Daoy (cell line): ENCODE data around the gene RNPEP.

GRCh38 chr1:201383537-201384029 is 6.1 kb upstream of the TNNT2 start:
- RAMPAGE, long total RNA, result no peak

GRCh38 chr1:201400394-201401571 is 1.7 kb upstream of the LAD1 start:
- RAMPAGE, long total RNA, result no peak

- RAMPAGE, long total RNA, result no peak
Measured at GRCh38 chr1:201481023-201481334, 12.0 kb upstream of the PHLDA3 start.

DNA sequence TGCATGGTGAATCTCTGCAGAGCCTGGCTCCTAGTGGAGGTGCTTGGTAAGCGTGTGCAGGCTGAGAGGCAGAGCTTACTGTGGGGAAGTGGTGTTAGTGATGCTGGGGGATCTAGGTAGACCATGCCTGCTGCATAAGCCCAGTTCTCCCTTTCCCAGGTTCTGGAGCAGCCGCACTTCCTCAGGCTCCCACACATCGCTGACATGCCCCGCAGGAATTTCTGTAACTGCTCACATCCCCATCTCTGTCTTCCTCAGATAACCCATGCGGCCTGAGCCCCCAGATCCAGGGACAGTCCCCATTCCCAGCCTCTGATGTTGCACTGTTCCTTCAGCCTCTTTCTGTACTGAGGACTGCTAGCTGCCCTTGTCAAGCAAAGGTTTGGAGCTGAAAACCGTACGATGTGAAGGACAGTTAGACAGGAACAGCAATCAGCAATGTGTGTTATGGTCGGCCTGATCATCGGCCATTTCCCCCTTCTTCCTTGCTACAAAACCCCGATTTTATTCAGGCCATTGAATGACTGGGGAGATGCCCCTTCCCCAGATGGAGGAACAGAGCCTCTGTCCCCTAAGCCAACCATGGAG is 8.0 kb downstream of the CSRP1 start:
- RAMPAGE, long total RNA, result no peak

- RAMPAGE, long total RNA, result no peak
Measured at GRCh38 chr1:201504273-201504848, 2.6 kb downstream of the CSRP1 start.

DNA sequence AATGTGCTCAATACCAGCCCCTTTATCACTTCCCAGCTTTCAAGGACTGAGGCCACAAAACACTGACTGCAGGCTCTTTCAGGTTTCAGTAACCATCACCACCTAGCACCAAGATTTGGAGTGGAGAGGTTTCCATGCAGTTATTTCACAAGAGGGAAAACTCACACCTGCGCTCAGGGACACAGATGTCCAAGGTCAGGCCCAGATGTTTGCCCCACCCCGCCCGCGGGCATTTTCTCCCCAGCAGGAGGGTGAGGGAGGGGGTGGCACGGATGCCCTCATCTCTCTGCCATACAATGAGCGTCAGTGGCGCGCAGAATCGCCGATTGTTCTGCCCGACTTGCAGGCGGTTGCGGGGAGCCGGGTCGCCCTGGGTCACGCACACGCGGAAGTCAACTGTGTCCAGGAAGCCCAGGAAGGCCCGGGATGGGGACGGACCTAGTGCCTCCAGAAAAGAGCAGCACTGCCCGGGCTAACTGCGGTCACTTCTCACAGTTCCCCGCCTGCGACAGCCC is 409 bp downstream of the CSRP1 start:
- RAMPAGE, long total RNA, result no peak

GRCh38 chr1:201613975-201614662 is 75.2 kb downstream of the NAV1 start:
- RAMPAGE, long total RNA, result no peak

DNA sequence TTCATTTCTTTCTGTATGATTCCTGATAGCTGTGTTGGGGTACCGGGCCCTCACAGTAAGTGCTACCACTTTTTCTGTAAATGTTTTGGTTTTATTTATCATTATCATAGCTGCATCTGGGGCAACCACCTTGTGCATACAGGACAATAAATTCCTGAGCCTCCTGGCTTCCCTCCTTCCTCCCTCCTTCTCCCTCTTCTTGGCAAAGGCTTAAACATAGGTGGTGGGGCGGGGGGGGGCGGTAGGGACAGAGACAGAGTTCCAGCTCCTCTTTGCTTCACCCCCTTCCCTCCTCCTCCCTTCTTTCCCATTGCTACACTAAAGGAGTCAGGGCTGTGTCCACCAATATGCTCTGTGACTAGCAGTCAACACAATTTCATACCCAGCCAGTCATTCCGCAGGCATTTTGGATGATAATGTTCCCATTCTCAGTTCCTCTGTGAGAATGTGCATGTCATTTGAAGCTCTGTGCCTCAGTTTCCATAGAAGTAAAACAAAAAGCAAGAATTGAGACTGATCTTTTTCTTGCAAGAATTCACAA is 1.8 kb downstream of the LMOD1 start:
- RAMPAGE, long total RNA, result no peak

DNA sequence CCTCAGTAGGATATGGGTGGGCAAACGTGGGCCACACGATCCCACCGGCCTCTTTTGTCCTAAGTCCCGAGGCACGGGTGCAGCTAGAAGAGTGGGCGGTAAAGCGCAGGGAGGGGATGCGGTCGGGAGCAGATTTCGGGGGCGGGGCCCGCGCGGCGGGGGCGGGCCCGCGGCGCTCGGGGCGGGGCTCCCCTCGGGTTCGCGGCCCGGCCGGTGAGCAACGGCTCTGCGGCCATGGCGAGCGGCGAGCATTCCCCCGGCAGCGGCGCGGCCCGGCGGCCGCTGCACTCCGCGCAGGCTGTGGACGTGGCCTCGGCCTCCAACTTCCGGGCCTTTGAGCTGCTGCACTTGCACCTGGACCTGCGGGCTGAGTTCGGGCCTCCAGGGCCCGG is at the start of gene RNPEP:
RNPEP (plus strand) TSS at position 216 of the 392 bp plus-strand sequence.
- RAMPAGE, long total RNA, result no peak

GRCh38 chr1:202013046-202013472 is 2.7 kb downstream of the ELF3 start:
- RAMPAGE, long total RNA, result no peak

GRCh38 chr1:202046608-202047511 is 36.5 kb downstream of the ELF3 start:
- RAMPAGE, long total RNA, result no peak

DNA sequence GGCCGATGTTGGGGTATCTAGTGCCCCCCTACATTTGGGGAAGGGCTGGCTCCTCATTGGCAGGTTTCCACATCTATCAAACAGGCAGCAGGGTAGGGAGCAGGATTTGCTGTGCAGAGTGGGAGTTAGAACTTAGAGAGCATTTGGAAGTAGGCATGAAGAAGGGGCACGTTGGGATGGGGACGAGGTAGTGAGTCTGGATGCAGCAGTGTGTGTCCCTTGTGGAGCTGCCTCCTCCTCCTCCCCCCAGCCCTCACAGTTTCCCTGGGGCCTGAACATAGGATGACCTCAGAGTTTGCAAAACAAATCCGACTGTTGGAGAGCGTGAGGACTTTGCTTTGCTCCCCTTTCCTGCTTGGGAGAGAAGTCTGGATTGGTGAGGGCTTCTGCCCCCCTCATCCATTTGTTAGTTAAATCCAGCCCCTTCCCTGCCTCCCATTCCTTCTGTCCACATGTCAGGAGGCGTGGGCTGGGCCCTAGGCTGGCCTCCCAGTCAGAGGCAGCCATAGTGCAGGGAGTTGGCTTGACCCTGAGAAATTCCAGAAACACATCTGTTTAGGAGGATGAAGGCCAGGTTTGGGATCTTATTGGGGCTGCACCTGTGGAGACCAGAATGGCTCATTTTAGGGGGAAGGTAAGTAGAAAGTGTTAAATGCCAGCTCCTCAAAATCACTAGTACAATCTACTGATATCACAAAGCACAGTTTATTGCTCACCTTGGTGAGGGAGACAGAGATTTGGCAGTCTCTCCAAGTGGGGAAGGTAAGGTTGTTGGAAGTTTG is 36.8 kb upstream of the GPR37L1 start:
- RAMPAGE, long total RNA, result no peak

- RAMPAGE, long total RNA, result no peak
Measured at GRCh38 chr1:202088593-202088807, 34.2 kb upstream of the GPR37L1 start.

DNA sequence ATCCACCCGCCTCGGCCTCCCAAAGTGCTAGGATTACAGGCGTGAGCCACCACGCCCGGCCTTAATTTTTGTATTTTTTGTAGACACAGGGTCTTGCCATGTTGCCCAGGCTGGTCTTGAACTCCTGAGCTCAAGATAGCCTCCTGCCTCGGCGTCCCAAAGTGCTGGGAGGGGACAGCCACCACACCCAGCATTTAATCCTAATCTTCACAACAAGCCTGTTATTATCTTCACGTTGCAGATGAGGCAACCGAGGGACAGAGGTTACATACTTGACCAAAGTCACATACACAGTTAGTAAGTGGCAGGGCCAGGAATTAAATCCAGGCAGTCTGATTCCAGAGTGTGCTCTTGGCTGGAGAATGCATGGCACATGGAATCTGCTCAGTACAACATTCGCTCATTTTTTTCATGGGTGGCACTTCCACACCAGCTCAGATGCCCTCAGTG is 4.8 kb upstream of the GPR37L1 start:
- RAMPAGE, long total RNA, result no peak

GRCh38 chr1:202157666-202158258 is 2.6 kb downstream of the PTPN7 start:
- RAMPAGE, long total RNA, result no peak

GRCh38 chr1:202179896-202180468 is 13.6 kb upstream of the LGR6 start:
- RAMPAGE, long total RNA, result no peak

DNA sequence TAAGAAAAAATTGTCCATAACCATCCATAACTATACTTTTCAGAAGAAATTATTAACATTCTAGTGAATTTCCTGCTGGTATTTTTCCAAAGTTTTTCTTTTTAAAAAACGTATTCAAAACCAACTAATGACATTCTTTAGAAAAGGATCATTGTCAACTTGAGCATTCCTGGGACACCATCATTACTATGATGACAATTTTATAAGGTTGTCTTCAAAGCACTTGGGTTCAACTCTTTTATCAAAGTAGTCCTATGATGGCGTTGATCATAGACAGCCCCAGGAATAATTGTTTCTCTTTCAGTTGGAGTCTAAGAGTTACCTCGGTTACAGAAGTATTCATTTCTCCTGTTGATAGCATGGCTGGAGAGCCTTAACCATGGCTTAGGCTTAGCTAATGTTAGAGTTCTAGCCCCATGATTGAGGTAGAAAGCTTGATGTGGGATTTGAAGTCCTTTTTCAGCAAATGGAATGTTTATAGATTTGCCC is 159.0 kb downstream of the PPP1R12B start:
- RAMPAGE, long total RNA, result no peak

DNA sequence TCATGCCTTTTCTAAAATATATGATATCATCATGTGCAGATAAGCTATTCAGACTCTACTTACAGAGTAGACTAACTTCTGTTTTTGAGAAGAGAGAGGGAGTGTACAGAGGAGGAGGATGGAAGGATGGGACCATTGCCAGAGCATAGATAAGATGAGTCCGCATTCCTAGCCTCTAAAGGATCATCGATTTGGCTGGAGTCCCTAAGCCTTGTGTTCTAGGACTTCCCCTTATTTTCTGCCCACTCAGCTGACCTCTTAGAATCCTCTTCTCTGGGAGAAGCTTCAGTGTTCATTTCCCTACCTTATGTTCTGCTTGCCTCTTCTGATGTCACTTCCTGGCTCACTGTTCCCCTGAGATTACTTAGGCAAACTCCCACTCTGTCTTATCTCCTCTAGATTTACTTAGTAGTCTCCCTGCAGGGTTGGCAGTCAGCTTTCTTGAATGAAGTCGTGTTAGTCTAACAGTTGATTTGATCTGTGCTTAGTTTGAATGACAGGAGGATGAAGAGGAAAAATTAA is 156.7 kb downstream of the SYT2 start:
- RAMPAGE, long total RNA, result no peak

GRCh38 chr1:202643181-202644129 is 66.8 kb downstream of the SYT2 start:
- RAMPAGE, long total RNA, result no peak

DNA sequence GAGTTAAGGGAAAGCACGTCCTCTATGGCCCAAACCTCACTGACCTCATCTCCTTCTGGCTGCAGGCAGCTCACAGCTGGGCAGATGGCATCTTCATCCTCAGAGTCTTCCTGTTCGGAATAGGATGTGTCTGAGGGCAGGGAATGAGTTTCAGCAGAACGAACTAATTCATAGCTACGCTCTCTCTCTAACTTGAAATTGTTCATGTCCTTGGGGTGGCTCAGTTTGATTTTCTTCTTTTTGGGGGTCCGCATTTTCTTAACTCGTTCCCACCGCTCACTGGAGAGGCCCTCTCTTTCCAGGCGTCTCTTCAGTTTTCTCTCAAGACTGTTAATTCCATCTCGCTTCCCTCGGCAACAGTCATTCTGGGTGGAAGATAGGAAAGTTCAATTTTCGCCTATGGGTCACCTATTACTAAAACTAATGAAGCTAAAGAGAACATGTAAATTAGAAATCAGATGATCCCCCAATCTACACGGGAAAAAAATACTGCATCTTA is 19.5 kb upstream of the SYT2 start:
- RAMPAGE, long total RNA, result no peak